T-cell (primary cell): ENCODE results near the genes CSN1S1, CABS1, MUC7 and MOB1B.

DNA sequence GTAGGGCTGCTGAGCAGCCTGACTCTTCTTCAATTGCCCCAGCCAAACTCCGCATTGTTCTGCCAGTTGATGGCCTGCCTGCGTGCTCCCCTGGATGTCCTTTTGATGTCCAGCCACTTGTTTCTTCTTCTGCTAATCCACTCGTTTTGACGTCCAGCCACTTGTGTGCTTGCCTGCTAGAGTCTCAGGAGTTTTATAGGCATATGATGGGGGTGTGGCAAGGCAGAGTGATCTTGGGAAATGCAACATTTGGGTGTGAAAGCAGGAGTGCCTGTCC is 65.1 kb downstream of the UGT2B10 start:
- PRO-cap, 7 experiments, result no peak in any of the 7 experiments

GRCh38 chr4:68904717-68905393 is 46.7 kb downstream of the UGT2A3 start:
- PRO-cap, 7 experiments, result no peak in any of the 7 experiments

- PRO-cap, 7 experiments, result no peak in any of the 7 experiments
Observed at GRCh38 chr4:69098445-69099118, 2.3 kb downstream of the UGT2B7 start.

DNA sequence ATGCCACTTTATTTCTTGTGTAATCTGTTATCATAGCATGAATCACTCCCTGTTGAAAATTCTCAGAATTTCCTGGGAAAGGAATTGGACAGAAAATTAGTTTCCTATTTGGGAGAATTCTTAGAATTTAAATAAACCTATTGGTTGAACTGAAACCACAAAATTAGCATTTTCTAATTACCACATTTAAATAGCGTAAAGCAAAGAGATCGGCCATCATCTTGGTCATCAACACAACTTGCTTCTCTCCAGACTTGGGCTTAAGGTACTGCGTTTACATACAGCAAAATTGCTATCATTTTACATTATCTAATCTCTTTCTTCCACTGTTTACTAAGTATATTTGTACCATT is at the start of gene CSN1S1:
Gene CSN1S1, plus strand, starts transcription at position 216 of the 353 bp plus-strand sequence.
- PRO-cap, 7 experiments, result no peak in any of the 7 experiments

- PRO-cap, 7 experiments, result no peak in any of the 7 experiments
Observed at GRCh38 chr4:70334841-70335209, at the start of gene CABS1. Gene CABS1 (plus strand): TSS chr4:70334981.

DNA sequence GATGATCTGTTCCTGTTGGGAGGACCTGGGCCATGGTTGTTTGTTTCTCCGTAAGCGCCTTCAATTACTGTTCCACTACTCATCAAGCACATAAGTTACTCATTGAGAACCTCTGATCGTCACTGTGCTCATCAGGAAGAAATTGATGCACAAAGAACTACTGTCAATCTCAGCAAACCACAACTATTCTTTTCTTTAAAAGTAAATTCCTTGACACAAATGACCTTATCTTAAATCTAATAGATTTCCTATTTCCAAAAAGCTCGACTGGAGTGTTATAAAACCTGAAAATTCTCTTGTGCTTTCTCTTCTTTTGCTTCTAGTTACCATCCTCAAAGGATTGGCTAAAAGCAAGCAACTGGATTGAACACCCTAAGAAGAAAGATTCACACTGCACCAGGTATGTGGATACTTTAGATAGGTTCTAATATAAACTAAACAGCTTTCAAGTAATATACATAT is at the start of gene MUC7:
Gene MUC7, plus strand, starts transcription at position 306 of the 462 bp plus-strand sequence.
- PRO-cap, 7 experiments, result no peak in any of the 7 experiments

- PRO-cap, 7 experiments, result no peak in any of the 7 experiments
Observed at GRCh38 chr4:70840148-70840526, 447 bp upstream of the GRSF1 start.

DNA sequence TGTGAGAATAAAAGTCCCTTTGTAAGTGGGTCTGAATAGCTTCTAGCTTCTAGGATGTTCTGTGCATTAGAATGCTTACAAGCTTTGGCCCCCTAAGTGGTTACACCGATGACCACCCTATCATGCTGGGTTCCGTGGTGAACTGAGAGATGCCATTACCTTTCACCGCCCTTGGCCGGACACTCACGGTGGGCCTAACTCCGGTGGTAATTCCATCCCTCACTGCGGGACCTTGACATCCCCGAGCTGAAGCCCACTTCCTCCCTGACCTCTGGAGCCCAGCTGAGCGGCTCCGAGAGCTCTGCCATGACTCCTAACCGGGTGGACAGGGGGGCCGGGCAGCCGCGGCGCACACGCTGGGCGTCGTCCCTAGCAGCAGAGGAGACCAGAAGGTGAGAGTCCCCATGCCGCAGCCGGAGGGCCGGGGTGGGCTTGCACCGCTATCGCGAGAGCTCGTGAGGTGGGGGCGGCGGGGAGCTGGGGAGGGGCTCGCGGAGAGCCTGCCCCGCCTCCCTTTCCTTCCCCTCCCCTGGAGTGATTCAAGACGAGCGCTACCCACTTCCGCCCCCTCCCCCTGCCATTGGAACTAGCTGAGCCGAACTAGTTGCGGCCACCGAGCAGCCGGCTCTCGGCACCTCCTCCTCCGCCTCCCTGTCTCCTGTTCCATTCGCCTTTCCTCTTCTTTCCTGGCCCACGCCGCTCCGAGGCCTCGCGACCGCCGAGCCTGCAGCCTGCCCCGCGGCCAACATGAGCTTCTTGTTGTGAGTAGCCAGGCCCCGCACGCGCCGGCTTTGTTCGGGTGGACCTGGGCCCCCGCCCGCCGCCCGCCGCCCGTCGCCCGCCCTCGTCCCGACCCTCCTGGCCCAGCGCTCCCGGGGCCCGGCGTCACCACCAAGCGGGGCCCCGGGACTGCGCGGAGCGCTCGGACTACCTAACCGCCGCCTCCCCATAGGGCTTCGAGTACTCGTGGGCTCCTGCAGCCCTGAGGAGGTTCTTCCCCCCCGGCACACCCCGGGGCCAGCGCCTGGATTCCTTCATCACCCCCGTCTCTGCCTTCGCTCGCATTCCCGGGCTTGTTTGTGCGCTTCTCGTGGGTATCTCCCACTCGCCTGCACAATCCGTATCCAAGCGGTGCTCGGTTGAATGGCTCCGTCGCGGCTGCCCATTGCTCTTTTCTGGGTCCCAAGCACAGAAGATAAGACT is at the start of gene MOB1B:
Gene MOB1B, plus strand, starts transcription at position 580 of the 1,203 bp plus-strand sequence.
- PRO-cap, 7 experiments, result peak in 7 of 7 experiments; most common plus-strand start position 574 of the sequence (in 7); most common minus-strand start position 399 of the sequence (in 3)

DNA sequence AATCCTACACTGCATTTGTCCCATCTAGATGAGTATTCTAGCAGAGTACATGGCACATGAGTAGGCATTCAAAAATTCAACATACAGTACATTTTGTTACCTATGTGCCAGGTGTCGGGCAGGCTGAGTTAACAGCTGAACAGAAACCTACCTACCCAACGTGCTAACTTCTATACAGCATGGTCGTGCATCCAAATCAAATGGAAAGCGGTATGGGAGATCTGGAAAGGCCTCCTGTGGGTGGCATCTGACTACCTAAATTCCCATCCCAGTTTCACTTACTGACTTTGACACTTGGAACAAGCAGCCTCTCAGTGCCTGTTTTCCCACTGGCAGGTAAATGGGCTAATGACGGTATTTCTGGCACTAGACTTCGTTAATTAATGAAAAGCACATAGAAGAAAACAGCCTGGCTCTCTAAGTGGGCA is 692 bp upstream of the DCK start:
- PRO-cap, 7 experiments, result no peak in any of the 7 experiments

DNA sequence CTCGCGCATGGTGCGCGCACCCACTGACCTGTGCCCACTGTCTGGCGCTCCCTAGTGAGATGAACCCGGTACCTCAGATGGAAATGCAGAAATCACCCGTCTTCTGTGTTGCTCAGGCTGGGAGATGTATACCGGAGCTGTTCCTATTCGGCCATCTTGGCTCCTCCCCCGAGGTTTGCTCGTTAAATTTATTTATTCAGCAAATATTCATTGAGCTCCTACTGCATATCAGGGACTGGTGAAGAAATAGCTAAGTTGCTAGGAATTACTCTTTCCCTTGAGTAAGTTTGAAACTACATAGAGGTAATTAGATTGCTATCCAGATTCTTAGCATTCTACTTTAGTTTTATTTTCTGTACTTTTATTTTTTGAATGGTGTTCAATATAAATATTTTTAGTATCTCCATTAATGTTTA is 66.2 kb downstream of the DCK start:
- PRO-cap, 7 experiments, result no peak in any of the 7 experiments

GRCh38 chr4:71187802-71188532 is 908 bp downstream of the SLC4A4 start:
- PRO-cap, 7 experiments, result no peak in any of the 7 experiments

DNA sequence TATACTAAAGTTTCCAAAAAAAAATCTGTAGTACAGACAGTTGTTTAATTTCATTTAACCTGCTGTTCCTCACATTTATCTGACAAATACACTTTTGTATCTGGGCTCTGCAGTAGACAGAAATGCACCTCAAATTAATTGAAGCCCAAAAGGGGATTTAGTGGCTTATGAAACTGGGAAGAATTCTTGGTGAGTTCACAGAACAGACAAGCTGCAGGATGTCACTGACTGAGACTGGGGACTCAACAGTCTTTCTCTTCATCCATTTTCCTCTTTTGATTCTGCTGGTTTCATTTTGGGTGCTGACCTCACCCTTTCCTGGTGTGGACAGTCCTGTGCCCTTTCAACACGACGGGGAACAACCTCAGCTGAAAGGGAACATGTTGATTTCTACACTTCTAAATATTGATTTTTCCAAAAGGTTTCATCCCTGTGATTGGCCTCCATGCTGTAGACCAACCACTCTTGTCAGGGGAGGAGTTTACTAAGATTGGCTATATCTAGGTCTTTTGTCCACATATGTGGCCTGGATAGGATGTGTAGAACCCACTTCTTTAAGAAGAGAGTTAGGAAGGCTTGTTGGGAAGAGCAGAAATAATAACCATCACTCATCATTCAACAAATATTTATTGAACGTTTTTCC is 243.5 kb downstream of the SLC4A4 start:
- PRO-cap, 7 experiments, result no peak in any of the 7 experiments

DNA sequence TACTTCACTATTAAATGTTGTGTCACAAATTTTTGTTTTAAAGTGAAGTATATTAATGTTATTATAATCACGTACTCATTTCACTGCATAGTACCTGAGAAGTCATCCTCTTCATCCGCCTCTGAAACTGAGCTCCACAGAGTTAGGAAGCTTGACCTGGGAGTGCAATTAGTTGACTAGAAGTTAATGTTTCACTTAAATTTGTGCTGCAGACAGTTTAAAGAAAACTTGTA is 254.1 kb downstream of the SLC4A4 start:
- PRO-cap, 7 experiments, result no peak in any of the 7 experiments

GRCh38 chr4:71456734-71457133 is 269.7 kb downstream of the SLC4A4 start:
- PRO-cap, 7 experiments, result no peak in any of the 7 experiments

GRCh38 chr4:71784280-71784573 is 348 bp upstream of the GC start:
- PRO-cap, 7 experiments, result no peak in any of the 7 experiments

DNA sequence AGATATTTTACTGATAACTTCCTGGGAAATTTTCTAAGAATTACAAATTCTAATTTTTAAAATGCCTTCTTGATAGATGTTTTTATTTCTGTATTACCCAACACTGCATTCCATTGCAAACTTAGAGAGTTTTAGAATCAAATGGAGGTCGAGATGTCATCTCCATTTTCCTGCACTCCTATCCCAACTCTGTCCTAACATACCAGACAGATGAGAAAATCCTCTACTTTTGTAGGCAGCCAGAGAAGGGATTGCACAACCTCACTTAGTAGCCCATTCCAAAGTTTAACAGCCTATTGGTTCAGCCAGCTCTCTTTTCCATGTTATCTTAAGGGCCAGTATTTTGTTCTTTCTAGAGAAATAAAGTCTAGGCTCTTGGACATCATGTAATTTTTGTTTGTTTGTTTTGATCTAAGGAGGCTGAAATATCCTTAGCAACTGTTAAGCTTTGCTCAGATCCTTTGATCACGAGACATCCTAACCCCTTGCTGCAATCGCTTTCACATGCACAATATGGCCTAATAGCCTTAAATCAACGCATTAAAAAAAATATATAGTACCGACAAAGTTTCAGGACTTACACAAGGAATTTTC is 173.0 kb downstream of the COX18 start:
- PRO-cap, 7 experiments, result no peak in any of the 7 experiments

GRCh38 chr4:72969152-72969419 is 100.4 kb downstream of the COX18 start:
- PRO-cap, 7 experiments, result no peak in any of the 7 experiments

DNA sequence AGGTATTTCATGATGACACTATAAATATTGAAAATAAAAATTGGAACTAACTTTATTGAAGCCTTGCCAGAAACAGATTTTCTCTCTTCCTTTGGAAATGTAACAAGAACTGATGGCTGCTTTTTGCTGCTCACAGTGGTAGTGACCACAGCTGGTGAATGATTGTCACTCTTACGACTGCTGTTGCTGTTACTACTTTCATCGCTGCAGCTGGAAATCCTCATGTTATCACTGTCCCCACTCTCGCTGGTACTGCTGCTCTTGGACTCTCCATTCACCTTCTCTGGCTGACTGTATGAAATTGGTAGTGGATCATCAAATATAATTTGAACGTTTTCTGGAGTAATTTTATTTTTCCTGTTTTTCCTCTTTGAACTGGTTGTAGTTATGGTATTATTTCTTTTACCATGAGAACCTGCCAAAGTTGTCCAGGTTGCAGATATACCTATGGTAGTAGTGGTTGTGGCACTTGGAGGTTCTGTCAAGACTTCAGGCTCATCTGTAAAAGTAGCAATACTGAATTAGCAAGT is 28.6 kb upstream of the COX18 start:
- PRO-cap, 7 experiments, result no peak in any of the 7 experiments

DNA sequence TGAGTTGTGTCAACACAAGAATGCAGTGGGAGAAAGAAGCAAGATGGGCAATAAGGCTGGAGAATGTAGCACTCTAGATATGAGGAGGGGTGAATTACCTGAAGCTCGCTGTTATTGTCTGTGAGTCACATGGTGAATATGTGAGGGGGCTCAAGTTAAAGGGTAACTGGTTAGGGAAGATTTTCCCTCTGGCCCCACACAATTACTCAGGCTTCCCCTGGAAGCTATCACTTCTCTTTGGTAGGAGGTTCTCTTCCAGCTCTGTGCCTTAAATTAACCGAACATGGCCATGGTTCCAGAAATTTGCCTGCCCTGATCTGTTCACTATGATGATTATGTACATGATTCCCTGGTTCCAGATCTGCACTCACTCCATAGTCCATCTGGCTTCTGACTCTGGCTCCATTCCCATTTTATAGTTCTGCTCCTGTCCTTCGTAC is 16.2 kb upstream of the ANKRD17 start:
- PRO-cap, 7 experiments, result no peak in any of the 7 experiments

DNA sequence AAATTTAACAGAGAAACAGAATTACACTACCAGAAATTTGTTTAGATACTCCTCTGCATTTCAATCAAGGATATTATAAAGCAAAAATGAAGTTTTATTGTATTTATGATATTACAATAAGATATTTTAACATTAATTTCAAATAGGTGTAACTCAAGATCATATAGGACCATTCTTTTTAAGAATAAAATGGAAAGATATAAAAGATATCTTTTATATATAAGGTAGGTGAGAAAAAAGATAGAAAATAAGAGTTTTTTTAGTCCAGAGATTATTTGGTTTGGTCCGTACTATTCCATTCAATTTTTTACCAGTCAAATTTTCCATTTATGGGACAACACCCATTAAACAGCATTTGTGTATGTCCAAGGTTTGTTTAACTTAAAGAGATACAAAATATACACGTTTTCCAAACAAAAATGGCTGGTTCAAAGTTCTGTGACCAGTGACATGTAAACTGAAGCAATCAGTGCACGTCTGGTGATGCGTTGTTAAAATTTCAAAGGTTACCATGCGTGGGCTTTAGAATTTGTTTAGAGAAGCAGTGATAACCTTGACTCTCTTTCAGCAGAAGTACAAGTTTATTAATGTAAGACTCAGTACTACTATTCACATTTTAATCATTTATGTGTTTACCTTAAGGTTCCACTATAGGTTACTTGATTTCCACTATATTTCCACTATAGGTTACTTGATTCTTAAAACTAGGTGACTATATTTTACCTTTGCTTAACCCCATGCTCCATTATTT is 25.3 kb upstream of the ALB start:
- PRO-cap, 7 experiments, result no peak in any of the 7 experiments